Colonic mucosa (tissue), 1 donor: Measurements from ENCODE around the gene TAF5L.

- PRO-cap, result no peak
Observed at GRCh38 chr1:228392811-228393790, 13.5 kb downstream of the TRIM11 start.

GRCh38 chr1:228423393-228423988, 1.7 kb downstream of the H3-4 start:
- PRO-cap, result no peak

- PRO-cap, result no peak
Observed at GRCh38 chr1:228471161-228471618, 13.3 kb downstream of the H2BC26 start.

DNA sequence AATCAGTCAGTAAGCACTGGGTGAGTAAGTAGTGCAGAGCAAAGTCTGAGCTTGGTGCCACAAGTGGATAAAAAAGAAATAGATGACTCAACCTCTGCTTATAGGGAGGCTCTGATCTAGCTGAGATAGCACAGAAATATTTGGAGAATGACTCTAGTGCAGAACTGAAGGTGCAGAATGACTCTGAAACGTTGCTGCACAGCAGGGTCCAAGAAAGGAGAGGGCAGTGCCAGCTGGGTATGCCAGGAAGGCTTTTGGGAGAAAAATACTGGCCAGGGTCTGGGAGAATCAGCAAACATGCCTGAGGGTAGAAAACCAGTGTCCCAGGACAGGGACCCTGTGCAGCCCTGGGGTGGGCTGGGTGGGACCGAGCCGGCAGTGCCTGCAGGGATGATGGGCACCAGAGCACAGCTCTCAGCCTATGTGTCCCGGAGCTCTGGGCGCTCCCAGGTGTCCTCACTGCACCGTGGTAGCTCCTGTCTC, 126.1 kb downstream of the RHOU start:
- PRO-cap, result no peak

DNA sequence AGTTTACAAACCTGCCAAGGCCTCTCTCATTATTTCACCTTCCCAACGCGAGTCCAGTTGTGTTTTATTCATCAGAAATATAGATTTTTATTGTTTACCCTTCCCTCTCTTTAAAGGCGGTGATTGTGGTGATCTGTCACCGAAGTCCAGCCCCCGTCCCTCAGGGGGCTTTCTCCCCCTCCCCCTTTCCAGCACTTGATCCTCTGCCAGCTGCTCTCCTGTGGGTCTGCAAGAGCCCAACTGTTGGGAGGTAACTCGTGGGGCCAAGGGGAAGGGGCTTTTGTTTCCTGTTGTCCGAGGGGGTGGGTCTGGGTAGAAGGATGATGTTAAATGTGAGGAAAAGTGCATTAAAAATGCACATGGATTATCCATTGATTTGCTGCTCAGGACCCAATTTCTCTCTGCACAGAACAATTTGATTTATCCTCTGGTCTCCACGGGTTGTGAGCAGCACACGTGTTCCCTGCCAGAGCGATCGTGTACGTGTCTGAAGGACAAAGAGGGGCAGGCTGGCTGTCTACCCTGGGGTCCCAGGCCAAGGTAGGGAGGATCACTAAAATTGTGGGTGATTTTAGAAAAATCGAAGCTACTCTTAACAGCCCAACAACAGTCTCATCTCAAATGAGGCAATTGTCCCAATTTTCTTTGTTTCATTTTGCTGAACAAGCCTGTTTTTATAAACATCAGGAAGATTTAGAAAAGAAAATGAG, 176.1 kb downstream of the RHOU start:
- PRO-cap, result no peak

DNA sequence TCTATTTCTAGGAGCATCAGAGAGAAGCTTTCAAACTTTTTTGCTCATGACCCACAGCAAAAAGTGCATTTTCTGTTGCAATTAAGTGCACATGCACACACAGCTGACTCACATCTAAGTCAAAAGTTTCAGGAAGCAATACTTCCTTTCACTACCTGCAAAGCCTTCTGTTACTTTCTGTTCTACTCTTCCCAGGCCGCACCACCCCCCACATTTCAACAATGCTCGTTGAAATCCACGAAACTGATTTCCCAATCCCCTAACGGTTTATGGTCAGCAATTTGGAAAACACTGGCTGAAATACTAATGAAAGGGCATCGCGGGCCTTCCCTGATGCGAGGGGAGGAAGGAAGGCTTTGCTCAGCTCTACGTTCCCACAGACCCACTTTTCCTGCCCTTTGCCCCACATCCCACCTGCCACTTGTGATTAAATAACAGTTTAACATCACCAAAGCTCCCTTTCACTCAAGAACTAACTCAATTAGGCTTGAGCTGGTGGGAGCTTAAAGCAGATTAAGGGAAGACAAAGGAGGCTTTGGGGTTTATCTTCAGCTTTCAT, 243.3 kb upstream of the RAB4A start:
- PRO-cap, result no peak

GRCh38 chr1:229131386-229132062, 139.4 kb upstream of the RAB4A start:
- PRO-cap, result bidirectional peak, plus-strand start at chr1:229131776, minus-strand start at chr1:229131612; unidirectional peak, plus-strand start at chr1:229131776

- PRO-cap, result no peak
Observed at GRCh38 chr1:229231149-229231790, 39.6 kb upstream of the RAB4A start.

GRCh38 chr1:229326551-229327192, 16.2 kb downstream of the CCSAP start:
- PRO-cap, result no peak

DNA sequence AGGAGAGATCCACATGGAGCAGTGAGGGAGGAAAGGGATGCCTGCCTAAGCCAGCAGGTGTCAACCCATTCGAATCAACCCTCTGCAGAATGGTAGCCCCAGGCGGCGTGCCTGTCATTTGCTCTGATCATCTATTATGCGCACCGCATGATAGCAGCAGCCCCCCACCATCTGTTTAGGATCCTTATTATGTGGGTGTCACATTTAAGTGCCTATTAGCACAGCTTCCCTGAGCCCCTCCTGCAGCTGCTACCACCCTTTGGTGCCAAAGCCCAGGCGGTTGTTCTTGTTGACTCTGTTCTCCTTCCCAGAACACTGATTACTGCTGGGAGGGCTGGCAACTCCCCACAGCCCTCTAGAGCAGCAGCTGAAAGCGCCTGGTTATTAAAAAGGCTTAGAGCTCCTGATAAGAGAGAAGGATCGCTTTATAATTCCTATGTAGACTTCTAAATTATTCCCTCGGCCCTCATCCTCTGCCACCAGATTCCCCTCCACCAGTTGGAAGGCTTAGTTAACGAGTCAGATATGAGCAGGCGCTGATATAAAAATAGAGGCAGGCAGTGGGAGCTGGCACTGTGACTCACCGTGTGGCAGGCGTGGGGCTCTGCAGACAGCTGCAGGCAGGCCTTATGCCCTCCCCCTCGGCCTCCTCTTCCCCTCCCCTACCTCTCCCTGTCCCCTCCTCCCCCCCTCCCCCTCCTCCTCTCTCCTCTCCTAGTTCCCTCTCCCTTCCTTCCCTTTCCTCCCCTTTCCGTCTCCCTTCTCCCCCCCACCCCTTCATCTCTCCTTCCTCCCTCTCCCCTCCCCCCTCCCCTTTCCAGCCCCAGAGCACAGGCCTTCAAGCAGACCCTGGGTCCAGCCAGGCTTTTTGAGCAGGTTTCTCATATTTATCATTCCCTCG, 23.0 kb downstream of the ACTA1 start:
- PRO-cap, result no peak

DNA sequence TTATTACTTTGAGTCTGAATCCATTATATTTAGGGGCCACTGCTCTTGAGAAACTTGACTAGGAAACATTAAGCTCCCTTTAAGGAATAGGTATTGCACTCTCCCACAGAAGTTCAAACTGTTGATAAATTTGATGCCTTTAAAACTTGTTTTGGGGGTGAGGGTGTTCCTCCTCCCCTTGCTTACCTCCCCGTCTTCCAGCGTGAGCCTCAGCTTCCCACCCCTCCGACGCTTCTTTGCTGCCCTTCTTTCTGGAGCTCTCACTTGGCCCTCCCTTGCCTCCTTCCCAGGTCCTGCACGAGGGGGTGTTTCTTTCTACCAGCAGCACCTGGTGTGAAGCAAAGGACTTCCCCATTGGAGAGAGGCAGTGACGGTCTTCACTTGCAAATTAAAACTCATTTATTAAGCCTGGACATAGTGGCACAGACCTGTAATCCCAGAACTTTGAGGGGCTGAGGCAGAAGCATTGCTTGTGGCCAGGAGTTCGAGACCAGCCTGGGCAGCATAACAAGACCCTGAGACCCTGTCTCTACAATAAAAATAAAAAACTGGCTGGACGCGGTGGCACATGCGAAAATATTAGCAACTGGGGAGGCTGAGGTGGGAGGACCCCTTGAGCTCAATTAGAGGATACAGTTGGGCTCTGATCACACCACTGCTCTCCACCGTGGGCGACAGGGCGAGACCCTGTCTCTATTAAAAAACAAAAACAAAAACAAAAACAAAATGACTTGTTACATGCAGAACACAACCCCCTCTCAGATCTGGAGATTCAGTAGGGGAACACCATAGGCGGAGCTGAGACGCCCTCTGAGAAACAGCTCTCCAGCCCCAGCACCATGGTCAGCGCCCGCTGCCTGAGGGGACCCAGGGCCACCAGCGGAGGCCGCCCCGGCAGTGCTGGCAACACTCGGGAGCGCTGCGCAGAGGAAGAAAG, 3.5 kb downstream of the ACTA1 start:
- PRO-cap, result no peak

DNA sequence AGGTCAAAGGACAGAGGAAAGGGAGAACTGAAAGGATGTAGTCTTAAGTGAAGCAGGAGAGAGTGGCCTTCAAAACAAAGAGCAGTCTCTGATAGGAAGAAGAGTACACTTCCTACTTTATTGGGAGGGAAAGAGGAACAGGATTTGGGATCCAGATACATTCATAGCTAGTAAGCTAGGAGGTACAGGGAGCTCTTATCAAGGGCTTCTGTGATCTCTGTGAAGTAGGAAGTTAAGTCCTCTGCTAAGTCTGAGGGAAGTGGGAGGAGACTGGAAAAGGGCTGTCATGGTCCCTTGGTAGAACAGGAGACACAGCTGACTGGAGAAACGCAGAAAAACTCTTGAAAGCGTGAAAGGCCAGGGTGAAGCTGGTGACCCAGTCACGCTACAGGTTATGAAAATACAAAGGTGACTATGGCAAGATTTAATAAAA, 28.1 kb downstream of the NUP133 start:
- PRO-cap, result no peak

DNA sequence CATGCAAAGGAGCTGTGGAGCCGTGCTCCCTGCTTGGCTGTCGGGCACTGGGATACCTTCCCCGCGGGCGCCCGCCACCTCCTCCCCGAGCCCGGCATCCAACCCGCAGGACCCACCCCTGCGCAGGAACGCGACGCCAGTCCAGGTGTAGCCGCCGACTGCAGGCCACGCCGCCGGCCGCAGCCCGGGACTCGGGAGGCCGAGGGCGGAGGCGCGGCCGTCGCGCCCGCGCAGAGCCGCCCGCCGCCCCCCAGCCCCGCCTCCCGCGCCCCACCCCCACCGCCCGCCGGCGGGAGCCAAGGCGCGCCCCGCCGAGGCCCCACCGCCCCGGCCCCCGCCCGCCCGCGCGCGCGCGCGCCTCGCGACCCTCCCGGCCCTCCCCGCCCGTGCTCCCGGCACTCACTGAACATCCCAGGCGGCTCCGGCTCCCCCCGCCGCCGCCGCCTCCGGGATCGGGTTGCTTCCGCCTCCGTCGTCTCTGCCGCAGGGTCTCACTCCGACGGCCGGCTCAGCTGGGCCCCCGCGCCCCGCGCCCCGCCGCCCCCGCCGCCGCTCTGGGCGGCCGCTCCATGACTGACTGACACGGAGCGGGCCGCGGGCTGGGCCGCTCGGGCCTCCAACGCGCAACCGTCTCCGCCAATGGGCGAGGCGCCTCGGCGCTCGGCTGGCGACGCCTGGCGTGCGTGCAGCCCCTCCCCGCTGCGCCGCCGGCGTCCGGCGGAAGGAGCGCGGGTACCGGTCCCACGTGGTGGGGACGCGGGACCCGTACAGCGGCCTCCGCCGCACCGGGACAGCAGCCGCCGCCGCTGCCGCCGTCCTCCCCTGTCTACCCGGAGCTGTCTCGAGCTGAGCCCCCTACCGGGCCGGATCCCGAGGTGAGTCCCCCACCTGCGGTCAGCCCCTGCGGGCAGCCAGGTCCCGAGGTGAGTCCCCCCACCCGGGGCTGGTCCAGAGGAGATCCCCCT, at the start of gene TAF5L:
Gene TAF5L, minus strand, starts transcription at position 641 of the 965 bp plus-strand sequence.
- PRO-cap, result bidirectional peak, plus-strand start at position 279 of the sequence, minus-strand start at position 160 of the sequence; bidirectional peak, plus-strand start at position 770 of the sequence, minus-strand start at position 575 of the sequence

GRCh38 chr1:229844557-229844940, 218.5 kb downstream of the URB2 start:
- PRO-cap, result unidirectional peak, minus-strand start at chr1:229844756

DNA sequence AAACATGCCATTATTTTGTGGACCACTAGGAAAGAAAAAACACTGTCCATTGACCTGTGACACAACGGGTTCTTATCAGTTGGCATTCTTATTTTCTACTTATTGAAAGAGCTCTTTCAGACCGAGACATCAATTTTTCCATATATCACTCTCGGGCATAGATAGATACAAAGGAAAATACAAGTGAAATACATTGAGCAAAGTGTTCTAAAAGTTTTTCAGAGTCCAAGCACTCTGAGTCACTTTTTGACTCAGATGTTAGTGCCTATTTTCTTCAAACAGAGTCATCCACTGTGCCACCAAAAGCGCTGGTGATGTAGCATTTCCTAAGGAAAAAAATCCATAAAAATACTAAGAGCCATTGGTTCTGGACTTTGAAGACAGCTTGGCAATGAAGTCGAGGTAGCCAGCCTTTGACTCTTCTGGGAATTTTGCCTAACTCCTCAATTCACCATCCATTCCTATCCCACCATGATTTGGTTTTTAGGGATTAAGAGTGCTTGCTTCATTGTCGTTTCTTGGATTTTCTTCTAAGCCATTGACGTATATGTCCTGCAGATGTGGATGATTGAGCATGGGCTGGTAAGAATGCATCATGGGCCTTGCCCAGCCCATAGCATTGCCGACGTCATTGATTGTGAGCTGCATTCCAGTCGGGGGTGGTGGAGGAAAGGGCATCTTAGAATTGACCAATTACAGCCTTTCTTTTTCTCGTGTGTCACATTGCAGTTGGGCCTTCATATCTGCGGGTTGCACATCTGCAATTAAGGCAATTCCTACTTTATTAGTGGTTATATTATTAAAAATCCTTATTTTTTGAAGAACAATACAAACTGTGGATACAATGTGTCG, 10.6 kb downstream of the GALNT2 start:
- PRO-cap, result no peak

- PRO-cap, result bidirectional peak, plus-strand start at chr1:230140000, minus-strand start at chr1:230139866
Observed at GRCh38 chr1:230139750-230140105, 72.7 kb downstream of the GALNT2 start.

DNA sequence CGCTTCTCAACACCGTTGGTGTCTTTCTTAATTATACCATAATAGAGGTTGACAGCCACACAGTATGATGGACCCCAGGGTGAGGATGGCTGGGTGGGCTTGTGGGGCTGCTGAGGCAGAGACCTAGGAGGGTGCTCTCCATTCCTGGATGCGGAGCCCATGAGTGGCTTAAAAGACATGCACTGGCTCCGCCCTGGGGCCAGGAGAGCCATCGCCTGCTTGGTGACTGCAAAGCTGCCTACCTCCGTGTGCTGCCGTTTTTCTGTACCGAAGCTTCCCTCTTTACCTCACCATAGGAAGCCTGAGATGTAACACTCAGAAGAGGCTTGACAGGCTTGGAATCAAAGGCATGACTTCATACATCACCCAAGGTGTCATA, 82.9 kb downstream of the GALNT2 start:
- PRO-cap, result no peak

- PRO-cap, result bidirectional peak, plus-strand start at chr1:230205003, minus-strand start at chr1:230204846
Observed at GRCh38 chr1:230204611-230205210, 137.7 kb downstream of the GALNT2 start.

DNA sequence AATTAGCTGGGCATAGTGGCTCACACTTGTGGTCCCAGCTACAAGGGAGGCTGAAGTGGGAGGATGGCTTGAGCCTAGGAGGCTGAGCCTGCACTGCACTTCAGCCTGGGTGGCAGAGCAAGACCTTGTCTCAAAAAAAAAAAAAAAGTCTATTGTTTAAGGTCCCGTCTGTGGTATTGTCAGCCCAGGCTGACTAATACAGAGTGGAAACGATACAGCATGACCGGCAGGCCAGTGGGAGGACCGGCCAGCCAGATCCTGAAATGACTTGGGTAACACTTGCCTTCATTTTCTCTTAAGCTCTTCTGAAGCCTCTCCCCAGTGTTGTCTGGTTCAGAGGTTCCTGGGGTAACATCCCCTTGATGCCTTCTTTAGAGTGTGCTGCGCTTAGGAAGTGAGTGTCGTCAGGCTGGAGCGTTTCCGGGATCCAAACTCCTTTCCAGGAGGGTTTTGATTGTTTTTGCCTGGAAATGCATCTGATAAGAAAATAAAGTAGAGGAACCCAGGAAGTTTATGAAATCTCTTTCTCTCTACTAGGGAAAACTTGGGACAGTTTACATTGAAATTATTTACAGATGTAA, 142.7 kb downstream of the GALNT2 start:
- PRO-cap, result no peak

- PRO-cap, result no peak
Observed at GRCh38 chr1:230242927-230243508, 176.0 kb downstream of the GALNT2 start.